Cytotoxic T cell (primary cell): ENCODE data around the gene RANBP17.

DNA sequence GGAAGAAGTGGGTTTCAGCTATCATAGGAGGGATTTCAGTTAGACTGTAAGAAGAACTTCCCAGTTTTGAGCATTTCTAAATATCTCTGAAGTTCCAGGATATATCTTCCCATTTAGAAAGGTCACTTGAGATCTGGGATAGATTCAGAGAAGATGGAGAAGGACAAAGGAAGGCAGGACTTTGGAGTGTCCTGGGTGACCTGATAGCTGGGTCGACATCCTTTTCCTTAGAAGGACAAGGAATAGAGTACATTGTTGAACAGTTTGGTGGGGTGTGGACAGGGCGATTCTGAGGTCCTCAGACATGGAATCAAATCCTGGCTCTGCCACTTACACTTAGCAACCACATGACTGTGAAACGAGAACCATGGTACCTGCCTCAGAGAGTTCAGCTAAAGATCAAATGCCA lies 755 bp downstream of the KCNMB1 start:
- PRO-cap, 2 experiments, result no peak in any of the 2 experiments

DNA sequence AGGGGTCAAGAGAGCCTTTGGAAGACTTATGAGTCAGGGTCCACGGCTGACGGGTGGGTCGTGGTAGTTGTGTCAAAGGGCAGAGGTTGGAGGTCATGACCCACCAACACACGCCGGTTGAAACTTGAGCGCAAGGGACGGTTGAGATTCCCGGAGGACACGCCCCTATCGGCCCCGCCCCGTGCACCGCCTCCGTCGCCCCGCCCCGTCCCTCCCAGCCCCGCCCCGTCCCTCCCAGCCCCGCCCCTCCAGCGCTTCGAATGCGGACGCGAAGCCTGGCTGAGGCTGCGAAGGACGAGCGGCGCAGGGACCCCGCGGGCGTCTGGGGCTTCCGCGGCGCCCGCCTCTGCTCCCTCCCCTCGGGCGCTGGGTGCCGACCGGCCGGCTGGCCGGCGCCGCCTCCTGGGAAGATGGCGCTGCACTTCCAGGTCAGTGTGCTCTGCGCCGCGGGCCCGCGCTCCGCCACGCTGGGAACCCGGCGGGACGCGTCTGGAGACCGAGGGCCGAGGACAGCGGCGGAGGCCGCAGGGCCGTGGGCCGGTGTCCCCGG lies at the start of gene RANBP17:
Gene RANBP17 (plus strand): TSS at position 395 of the 550 bp plus-strand sequence.
- PRO-cap, 2 experiments, result no peak in any of the 2 experiments

- PRO-cap, 2 experiments, result no peak in any of the 2 experiments
Measured at GRCh38 chr5:171311042-171311471, 2.0 kb downstream of the TLX3 start.

- PRO-cap, 2 experiments, result peak in 2 of 2 experiments; most common plus-strand start chr5:171388675 (in 2); most common minus-strand start chr5:171388524 (in 2)
Measured at GRCh38 chr5:171388246-171388948, 748 bp downstream of the NPM1 start.

DNA sequence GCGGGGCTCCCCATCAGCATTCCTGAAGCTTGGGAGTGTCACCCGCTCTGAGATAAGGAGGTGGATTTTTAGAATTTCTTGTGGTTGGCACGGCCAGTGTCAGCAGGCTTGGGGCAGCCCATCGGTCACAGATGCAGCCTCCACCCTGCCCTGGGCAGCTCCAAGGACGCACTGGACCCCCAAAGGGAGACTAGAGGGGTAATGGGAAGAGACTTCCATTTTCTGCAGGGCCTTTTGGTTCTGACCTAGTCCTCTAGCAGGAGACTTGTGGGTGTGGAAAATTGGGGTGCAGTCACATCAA lies 5.4 kb downstream of the FGF18 start:
- PRO-cap, 2 experiments, result no peak in any of the 2 experiments

- PRO-cap, 2 experiments, result peak in 2 of 2 experiments; most common minus-strand start chr5:171510924 (in 2)
Measured at GRCh38 chr5:171510846-171511045, 91.3 kb downstream of the FGF18 start.

GRCh38 chr5:171647325-171647718 lies 138.3 kb upstream of the SMIM23 start:
- PRO-cap, 2 experiments, result no peak in any of the 2 experiments

- PRO-cap, 2 experiments, result no peak in any of the 2 experiments
Measured at GRCh38 chr5:171999366-172000605, 6.7 kb downstream of the FBXW11 start.

- PRO-cap, 2 experiments, result no peak in any of the 2 experiments
Measured at GRCh38 chr5:172042217-172042719, 35.8 kb upstream of the FBXW11 start.

DNA sequence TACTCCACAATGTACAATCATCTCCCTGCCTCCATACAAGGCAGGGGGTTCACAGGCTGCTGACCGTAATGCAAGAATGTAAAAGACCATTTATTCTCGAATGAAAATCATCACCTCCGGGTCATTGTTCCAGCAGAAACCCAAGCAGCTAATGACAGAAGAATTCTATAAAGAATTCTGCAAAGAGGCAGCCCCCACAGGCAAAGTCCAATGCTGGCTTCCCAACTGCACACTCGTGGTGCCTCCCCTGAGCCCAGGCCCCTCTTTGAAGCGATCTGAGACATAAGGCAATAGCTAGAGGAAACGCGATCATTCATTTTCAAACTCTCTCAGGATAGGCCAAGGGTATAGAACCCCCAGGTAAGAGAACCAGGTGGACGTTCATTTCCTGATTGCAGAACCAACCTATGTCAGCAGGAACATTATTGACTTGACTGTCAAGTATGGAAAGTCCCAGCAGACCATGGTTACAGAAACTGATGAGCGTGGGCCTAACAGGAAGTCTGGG lies 40.7 kb upstream of the FBXW11 start:
- PRO-cap, 2 experiments, result no peak in any of the 2 experiments

DNA sequence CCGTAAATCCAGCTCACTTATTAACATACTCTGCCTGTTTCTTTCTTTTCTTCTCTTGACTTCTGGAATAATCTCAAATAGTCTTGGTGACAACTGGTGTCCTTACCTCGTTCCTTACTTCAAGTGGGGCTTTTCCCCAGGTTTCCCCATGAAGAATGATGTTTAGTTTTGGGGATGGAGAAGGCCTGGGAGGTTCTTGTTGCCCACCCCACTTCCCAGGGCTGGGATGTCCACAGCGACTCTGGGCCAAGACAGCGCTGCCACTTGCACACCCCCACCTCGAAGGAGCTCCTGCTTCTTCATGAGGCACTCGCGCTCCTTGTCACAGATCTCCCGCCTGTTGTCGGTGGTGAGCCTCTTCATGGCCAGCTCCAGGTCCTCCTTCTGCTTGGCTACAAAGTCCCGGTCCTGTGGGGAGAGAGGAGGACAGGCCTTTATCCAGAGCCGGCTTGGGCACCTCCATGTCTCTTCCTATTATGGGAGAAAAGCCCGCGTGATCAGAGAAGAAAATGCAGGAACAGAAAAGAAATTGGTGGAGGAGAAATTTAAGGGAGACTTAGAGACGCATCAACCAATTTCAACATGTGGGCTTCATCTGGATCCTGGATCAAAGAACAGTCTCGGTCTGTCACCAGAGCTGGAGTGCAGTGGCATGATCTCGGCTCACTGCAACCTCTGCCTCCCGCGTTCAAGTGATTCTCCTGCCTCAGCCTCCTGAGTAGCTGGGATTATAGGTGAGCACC lies 54.6 kb upstream of the FBXW11 start:
- PRO-cap, 2 experiments, result no peak in any of the 2 experiments

DNA sequence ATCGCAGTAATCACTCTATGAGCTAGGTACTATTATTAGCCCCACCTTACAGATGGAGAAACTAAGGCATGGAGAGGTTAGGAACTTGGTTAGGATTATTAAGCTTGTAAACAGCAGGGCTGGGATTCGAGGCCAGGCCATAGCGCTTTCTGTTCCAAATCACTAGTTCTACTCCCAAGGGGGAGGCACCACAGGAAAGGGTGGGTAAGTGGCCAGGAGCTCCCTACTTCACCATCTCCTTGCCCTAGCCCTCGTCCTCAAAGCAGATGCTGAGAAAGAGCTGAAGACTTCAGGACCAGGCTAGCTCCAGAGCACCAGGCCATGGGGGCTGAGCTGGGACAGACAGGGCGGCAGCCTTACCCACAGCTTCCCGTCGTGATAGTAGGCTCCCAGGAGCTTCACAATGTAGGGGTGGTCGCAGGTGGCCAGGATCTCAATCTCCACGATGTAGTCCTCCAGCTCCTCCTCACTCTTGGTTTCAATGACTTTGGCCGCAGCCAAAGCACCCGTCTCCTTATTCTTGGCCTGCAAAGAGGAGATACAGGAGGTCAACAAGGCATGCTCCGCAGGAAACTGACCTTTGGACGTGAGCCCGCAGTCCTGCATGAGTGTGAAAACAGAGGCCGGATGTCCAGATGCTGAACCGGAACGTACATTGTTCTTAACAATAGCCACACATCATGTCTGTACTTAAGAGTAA lies 31.6 kb downstream of the STK10 start:
- PRO-cap, 2 experiments, result no peak in any of the 2 experiments

DNA sequence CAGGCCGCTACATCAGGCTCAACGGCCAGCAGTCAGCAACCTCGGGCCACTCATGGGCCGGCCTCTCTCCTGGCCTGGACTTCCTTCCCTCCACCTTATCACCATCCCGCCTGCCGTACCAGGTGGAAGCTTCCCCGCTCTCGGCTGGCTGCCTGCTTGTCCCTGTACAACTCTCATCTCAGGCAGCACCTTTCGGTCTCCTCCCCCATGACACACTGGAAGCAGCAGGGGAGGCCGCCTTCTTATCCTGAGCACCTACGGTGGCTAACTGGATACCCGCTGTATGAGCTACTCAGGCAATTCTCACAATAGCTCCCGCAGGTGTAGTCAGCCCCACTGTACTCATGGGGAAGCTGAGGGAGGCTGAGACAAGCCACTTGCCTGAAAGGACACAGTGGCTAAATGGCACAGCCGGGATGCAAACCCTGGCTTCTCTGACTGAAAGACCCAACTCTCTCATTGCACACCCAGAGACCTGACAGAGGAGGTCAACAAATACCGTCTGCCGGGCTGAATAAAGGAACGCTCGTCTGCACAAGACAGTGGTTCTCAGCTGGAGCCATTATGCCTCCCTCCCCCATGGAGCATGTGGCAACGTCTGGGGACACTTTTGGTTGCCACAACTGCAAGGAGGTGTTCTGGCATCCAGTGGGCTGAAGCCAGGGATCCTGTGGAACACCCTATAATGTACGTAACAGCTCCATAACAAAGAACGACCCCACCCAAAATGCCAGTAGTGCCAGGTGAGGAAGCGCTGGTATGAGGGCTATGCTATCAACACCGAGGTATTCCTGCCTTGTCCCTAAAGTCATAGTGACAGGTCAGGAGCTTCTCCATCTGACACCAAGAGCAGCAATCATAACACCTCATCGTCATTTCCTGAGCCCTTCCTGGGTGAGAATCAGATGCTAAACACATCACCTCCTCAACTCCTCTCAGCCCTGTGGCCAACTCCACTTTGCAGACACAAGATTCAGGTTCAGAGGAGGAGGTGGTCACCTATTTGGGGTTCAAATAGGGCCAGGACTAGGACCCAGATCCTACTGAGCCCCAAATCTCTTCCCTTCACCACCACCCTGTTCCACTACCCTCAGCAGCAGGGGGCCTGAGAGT lies 9.4 kb downstream of the STK10 start:
- PRO-cap, 2 experiments, result peak in 2 of 2 experiments; most common plus-strand start position 969 of the sequence (in 2); most common minus-strand start position 815 of the sequence (in 2)

GRCh38 chr5:172275469-172276188 lies 7.9 kb downstream of the UBTD2 start:
- PRO-cap, 2 experiments, result no peak in any of the 2 experiments

- PRO-cap, 2 experiments, result no peak in any of the 2 experiments
Measured at GRCh38 chr5:172303896-172304173, 20.3 kb upstream of the UBTD2 start.

- PRO-cap, 2 experiments, result no peak in any of the 2 experiments
Measured at GRCh38 chr5:172414465-172414884, 39.9 kb downstream of the SH3PXD2B start.

- PRO-cap, 2 experiments, result no peak in any of the 2 experiments
Measured at GRCh38 chr5:172419212-172419565, 35.1 kb downstream of the SH3PXD2B start.

DNA sequence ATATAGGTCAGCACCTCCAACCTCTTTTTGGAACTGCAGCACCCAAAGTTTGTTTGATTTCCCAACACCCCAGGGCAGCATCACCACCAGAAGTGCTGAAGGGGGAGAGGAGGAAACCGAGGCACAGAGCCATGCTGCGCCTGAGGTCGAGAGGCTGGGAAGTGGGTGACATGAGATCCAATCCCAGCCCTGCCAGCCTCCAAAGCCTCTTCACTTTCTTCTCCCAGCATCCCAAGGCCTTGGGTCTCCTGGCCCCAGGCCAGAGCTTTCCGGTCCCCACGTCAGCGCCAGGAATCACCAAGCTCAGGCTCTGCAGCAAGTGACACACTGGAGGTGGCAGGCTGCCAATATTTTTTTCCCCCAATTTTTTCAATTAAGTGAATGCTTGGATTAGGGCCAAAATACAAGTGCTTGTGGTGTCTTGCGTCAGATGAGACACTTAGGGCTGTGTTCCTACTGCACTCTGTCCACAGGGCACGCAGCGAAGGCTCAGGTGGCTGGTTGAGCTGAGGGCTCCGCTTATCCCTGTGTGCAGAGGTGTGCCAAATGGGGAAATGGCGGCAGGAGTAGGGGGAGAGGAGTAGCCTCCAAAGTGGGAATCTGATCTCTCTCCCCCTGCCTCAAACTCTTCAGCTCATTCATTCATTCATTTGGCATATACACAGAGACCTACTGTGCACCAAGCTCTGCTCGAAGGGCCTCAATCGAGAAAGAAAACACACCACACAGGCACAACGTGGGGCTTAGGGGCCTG lies 16.8 kb downstream of the SH3PXD2B start:
- PRO-cap, 2 experiments, result no peak in any of the 2 experiments

DNA sequence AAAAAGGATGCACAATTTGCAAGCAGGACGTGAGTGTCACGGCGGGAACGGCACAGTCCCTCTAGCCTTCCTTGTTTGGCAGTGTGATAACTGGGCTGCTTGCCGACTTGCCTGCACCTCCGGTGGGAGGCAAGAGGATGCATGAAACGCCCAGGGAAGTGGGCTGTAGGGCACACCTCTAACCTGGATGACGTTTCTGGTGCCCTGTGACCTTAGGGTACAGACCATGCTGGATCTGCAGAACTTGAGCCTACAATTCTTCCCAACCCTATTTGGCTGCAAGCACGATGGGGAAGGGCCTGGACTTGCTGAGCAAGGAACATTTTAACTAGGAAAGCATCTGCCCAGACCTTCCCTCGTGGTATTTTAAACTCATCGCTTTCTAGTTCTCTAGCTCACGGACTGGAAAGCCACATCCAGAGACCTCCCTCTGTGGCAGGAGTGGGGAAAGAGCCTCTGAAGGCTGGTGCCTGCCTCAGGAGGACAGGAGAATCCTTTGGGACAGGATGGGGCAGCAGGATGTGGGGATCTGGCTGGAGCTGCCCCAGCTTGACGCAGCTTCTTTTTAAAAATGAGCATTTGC lies 7.7 kb downstream of the SH3PXD2B start:
- PRO-cap, 2 experiments, result no peak in any of the 2 experiments

- PRO-cap, 2 experiments, result no peak in any of the 2 experiments
Measured at GRCh38 chr5:172451597-172452262, 2.6 kb downstream of the SH3PXD2B start.